Calu3 (cell line): ENCODE data around the genes TNFSF4, SLC9C2 and RABGAP1L.

GRCh38 chr1:172188338-172188746, 232.1 kb upstream of the C1orf105 start:
- PRO-cap = no peak

- PRO-cap = bidirectional peak, plus-strand start at chr1:172322910, minus-strand start at chr1:172322599
These were observed 98.1 kb upstream of the C1orf105 start for GRCh38 chr1:172322061-172323045.

DNA sequence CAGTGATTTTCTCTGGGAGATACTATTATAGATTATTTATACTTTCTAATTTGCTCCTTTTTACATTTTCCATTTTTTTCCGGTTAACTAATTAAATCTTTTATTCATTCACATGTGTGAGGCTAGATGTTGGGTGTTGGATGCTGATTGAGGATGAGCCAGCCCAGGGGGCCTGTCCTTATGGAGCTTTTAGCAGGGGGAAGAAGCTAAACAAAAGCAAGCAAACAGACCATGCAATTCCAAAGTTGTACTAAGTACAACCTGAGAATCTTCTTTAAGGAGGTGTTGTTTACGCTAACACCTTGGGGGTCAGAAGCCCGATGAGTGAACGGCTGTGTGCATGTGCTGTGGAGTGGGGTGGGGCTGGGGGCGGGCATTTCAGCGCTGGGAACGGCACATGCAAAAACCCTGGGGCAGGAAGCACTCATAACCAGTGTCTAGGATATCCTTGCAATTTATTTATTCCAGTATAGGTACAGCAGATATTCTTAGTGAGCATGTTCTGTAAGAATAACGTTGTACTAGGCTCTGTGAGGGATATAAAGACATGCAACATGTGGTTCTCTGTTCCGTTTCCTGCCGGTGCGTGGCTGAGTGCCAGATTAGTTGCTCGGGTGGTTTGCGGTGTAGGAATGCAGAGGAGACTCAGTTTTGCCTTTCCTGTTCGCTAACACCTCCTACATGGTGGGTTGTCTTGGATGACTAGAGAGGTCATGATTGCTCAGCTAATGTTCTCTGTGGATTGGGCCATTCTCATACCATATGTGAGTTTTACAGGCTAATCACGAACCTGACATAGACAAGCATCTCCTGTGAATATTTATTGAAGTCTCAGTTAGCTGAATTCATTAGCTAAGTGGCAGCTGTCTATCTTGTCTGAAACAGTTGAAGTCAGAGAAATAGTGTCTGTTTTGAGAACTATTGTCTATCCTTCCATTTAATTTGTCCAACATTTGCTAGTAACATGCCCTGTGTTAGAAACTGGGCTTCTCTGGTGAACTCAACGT, 3.7 kb downstream of the FASLG start:
- PRO-cap = unidirectional peak, minus-strand start at position 578 of the sequence

DNA sequence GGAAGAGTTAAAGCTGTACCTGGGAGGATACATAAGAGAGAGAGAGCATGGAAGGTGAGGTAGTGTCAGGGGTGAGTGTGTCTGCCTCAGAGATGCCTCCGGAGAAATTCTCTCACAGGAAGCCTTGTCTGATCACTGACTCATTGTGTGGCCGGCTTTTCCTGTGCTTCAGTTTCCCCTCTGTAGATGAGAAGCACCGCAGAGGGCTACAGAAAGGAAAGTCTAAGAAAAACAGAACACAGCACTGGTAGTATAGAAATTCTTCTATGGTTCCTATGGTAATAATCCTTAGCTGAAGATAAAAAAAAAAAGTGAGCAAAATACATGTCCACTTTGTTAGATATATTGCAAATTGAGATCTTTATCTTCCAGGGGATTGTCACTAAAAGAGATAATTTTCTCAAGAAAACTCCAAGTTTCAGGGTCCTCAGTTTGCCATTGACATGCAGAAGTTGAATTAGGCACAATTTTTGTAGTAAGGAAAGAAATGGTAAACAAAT, 40.4 kb downstream of the FASLG start:
- PRO-cap = no peak

GRCh38 chr1:173206655-173207628, at the start of gene TNFSF4:
TNFSF4 (minus strand) TSS chr1:173207331.
- PRO-cap = no peak

- PRO-cap = no peak
These were observed 62.9 kb upstream of the PRDX6 start for GRCh38 chr1:173414152-173414652.

DNA sequence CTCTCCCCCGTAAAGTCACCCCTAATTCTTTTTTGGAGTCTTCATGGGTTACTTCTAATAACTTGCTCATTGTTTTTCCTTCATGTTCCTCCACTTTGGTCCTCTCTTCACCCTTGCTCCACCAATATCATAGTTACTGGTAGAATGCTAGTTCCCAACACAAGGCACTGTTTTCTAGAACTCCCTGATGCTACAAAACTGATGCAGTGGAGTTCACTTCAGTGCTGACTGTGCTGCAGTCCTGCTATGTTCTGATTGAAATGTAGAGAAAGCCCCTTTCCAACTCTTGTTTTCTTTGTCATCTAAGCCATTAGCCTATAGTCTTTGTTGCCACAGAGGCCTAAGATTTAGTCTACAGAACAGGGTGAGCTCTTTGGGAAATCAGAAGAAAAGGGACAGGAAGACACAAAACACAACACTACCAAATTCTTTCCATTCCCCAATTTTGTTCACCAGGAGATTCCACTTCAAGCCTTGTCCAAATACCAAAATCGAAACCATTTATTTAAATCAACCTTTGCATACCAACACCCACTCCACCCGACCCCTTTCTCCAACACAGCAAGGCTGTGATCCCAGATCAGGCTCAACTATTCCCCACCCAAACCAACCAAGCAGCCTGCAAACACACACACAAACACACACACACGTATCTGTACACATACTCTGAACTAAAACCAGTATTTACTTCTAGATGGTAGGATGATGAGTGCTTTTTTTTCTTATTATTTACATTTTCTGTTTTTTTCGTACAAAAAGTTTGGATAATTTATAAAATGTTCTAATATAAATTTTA, 33.3 kb upstream of the PRDX6 start:
- PRO-cap = no peak

DNA sequence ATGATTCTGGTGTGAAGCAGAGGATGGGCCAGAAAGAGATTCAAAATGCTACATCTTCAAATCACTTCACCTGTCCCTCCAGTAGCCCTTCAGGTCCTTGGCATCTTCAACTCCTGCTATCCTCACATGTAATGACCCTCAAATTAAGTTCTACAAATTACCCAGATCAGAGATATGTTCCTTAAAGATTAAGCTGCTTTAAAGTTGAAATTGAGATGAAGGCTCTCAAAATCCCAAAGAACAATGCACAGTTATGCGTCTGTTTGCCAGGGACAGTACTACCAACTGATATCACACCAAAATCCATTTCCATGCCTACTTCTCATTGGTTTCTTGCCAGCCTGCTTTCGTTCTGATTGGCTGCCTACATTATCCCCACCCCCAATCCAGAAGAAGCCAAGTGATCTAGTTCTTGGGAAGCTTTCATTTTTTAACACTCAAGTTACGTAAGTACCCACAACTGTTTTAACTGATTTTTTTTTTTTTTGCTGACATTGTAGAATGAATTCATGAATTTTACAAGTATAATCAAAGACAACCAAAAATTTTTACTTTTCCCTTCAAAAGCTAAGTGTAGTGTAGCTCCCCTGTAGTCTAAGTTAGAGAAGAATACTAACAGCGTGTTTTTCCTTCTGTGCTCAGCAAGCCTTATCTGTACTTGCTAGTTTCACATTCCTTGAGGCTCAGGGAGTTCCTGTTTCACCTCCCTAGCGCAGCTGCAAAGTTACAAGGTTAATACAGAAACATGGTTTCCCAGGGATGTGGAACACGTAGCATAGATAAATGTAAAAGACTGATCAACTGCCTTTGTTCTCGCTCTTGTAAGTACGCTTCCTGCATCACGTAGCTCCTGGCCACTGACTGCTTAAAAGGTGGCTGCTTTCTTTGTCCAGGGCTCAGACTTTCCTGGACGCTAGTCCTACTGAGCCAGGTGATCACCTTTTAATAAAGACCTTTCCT, at the start of gene SLC9C2:
Gene SLC9C2 (minus strand): TSS at position 287 of the 960 bp plus-strand sequence.
- PRO-cap = no peak

DNA sequence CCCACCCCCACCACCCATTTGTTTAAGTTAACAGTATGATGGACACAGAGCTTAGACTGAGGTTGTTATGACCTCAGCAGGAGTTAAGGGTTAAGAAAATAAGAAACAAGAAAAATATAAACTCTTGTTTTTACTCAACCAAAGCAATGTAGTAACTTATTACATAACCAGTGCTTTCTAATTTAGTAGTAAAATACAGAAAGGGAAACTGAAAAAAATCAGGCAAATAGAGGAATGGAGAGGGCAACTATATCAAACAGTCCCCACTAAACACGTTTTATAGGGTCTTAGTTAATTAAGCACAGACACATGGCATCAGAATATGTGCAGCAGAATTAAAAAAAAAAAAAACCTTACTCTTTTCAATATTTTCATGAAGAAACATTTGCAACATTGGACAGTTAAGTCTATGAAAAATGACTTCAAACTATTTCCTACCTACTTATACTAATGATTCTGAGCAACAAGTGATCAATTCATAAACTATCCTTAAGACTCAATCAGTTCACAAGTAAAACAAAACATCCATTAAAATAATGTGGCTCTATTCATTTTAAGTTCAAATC, 20.1 kb upstream of the SERPINC1 start:
- PRO-cap = no peak

GRCh38 chr1:173961611-173962229, 44.6 kb upstream of the SERPINC1 start:
- PRO-cap = no peak

DNA sequence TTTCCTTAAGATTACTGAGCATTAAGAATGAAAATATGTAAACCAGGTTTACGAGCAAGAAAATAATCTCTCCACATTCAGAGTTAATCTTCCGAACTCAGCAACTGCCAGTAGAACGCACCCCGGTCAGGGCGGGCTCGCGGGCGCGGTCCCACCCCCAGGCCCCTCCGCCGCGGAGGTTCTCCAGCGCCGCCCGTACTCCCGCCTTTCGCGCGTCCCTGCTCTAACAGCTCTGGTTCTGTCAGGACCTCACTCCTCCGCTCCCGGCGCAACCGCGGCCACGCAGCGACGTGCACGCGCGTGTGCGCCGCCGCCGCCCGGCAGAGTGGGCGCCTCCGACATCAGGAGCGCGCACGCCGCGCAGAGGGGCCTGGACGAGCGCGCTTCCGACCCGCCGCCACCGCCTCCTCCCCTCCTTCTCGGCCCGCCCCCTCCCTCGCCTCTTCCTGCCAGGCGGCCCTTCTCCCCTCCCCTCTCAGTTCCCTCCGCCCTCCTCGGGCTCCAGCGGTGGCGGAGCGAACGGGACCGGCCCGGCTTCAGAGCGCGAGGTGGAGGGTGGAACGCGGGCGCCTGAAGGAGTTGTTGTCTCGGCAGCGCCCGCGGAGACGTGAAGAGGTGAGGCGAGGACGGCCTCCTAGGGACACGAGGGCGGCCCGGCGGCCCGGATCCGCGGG, at the start of gene RABGAP1L:
Gene RABGAP1L (plus strand): TSS at position 478 of the 674 bp plus-strand sequence.
- PRO-cap = bidirectional peak, plus-strand start at position 539 of the sequence, minus-strand start at position 234 of the sequence

DNA sequence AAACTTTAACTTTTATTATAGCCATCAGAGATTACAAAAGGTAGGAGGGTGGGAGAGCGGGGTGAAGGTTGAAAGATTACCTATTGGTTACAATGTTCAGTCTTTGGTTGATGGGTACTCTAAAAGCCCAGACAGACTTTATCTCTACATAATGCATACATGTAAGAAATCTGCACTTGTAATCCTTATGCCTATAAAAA, 111.0 kb downstream of the RABGAP1L start:
- PRO-cap = no peak

GRCh38 chr1:174471739-174472365, 24.1 kb downstream of the GPR52 start:
- PRO-cap = no peak

GRCh38 chr1:174820192-174820683, 179.5 kb upstream of the CACYBP start:
- PRO-cap = no peak

DNA sequence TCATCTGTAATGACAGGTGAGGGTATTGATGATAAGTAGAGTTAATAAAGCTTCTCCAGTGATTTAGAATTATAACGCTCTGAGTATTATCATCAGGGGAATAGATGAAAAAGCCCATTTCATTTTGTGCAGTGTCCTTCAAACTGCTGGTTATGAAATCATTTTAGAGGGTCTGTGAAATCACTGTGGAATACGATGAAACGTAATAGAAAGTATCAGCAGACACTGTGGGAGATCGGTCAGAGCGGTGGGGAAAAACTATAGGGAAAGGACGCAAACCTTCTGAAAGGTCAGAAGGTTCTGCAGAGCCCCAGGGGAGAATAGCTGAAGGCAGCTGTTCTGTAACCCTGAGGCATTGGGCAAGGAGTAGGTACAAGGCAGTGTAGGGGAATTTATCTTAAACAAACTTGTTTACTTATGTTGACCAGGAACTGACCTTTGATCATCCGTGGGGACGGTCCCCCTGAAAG, 46.2 kb upstream of the CACYBP start:
- PRO-cap = no peak

DNA sequence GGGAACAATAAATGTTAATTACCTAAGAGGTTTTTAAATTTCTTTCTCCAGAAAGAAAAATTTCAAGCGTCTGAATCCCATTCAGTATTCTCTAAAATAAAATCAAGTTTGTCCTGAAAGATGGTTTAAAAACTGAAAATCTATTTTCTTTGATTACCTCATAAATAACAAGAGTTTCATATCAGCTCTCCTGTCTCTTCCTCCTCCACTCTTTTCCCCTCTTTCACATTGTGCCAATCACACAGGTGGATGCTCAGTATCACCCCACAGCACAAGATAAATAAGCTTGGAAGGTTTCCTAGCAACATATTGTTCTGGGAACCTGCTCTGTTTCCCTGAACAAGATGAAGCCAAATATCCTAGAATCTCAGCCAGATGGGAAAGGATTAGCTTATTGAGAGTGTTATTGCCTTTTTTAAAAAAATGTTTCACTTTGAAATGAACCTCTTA, 45.7 kb upstream of the CACYBP start:
- PRO-cap = no peak

- PRO-cap = no peak
These were observed 23.3 kb downstream of the KIAA0040 start for GRCh38 chr1:175169122-175169800.

DNA sequence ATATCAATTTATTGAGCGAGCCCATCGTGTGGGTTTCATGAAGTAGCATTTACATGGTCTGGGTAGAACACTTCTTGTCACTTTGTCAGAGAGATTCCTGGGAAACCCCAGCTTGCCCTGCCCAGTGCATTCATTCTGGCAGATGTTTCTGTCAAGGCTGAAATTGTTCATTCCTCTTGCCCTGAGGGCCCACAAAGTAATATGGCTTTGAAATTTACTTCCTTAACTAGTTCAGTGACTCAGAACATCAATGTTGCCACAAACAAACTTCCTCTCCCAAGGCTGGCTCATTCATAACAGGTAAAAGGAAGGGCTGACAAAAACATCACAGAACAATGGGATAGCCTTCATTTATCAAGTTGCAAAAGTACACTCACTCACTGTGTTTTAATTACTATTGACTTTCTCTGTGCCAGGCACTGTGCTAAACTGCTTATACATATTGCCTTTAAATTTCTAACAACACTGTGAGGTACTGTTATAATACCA, 5.0 kb upstream of the KIAA0040 start:
- PRO-cap = bidirectional peak, plus-strand start at position 225 of the sequence, minus-strand start at position 198 of the sequence

DNA sequence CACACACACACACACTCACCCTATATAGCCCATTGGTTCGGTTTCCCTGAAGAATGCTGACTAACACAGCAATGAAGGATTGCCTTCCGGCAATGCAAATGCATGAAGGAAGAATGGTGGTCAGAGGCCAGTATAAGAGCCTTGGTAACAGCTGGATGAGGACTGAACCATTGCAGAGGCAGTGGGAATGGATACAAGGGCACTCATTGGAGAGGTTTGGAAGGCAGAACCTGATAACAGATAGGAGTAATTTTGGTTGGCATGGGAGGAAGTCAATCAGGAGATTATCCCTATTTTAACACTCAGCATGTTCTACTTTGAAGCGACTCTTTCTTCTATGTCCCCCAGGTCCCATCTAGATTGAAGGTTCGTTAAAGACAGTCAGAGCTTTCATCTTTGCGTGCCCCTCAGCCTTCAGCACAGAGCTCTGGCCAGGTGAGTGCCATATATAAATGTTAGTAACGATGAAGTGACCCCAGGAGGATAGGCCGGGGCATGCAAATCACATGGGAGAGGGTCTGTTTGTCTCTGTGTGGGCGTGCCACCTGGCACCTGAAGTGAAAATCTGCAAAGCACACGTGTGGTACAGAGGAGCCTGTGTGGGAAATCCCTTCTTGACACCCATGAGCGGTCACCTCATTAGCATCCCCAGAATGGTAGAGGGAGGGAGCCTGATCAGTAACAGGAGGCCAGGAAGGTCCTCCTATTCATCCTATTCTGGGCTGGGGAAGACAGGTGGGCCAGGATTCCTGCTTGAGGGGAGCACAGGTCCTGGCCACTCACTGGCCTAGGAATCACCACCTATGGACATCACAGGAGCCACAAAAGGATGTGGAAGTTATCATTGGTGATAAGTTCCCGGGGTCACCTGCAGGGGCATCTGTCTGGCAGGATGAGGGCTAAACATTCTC, 32.8 kb upstream of the KIAA0040 start:
- PRO-cap = no peak

GRCh38 chr1:175262169-175262440, 69.5 kb upstream of the KIAA0040 start:
- PRO-cap = no peak